ENCODE measurements around the genes ATG10, XRCC4 and RASA1.

DNA sequence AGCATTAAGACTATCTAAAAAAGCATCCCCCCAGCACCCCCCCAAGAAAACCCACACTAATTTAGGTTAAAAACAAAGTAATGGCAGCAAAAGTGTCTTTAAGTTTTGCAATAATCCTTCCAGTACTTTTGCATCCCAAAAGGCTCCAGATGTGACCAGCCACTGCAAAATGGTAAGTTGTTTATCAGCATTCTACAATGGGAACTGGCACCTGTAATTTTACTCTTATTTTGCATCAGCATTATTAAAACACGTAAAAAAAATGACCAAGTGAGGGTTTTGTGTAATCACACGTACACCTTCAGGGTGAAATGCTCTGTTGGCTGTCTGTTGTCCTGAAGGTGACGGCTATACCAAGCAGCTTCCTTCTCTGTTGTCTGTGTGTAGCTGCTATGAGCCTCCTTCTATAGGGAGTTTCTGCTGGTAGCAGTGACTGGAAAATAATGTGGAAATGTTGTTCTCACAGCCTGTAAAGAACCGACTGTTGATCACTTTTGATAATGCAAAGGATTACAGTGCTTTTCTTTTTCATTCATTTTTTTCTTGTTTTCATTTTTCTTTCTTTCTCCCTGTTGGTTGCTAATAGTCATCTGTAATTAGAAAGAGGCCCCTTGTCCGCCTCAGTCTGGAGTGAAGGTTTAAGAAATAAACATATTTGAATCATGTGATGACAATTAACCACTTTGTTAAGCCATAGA, 37.0 kb upstream of the SSBP2 start:
- RRBS, result no CpG with 5 or more reads among the region's 5 CpGs
CAGE:
- cytosol, long polyA plus RNA, result no peak
- long polyA plus RNA, result no peak
- nucleus, long polyA plus RNA, result no peak

GRCh38 chr5:81852282-81853384, 101.7 kb upstream of the SSBP2 start:
- RRBS, result 22% methylated on average over 6 of the region's 32 CpGs
CAGE:
- cytosol, long polyA plus RNA, result no peak
- long polyA plus RNA, result no peak
- nucleus, long polyA plus RNA, result no peak

GRCh38 chr5:81971597-81972758, at the start of gene ATG10:
TSS of gene ATG10 (plus strand) at chr5:81972023.
- RRBS, result 2% methylated on average over 34 of the region's 90 CpGs
CAGE:
- cytosol, long polyA plus RNA, result start-site peak on the plus strand at chr5:81972016-81972063, 26 and 117 reads in 2 replicates; start-site peak on the plus strand at chr5:81972247-81972294, 440 and 429 reads in 2 replicates
- long polyA plus RNA, result start-site peak on the plus strand at chr5:81972250-81972291, 471 and 382 reads in 2 replicates
- nucleus, long polyA plus RNA, result start-site peak on the plus strand at chr5:81972275-81972290, 74 and 68 reads in 2 replicates

DNA sequence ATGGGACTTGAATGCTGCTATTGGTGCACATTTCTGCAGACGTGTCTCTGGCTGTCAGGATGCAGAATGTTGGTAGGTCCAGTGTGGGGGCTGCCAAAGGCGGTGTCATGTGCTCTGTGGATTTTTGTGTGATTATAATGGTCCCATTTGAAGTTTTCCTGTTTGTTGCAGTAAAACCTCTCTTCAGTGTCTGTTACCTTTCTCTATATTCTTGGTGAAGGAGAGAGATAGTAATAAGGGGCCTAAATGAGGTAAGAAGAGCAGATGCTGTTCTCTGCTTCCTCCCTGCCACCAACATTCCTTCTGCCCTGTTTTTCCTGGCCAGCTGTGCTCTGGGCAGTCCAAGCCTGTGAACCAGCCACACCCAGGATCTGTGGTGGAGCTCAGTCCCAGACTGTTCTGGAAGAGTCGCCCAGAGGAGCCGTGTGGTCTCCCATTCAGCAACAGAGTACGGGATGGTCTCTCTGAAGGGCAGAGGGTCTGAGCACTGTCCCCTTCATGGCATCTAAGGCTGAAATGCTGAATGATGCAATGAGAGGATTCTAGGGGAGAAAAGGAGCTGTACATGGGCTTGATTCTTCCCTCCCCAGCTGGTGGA, 70.5 kb upstream of the RPS23 start:
- RRBS, result no CpG with 5 or more reads among the region's 5 CpGs
CAGE:
- cytosol, long polyA plus RNA, result no peak
- long polyA plus RNA, result no peak
- nucleus, long polyA plus RNA, result no peak

DNA sequence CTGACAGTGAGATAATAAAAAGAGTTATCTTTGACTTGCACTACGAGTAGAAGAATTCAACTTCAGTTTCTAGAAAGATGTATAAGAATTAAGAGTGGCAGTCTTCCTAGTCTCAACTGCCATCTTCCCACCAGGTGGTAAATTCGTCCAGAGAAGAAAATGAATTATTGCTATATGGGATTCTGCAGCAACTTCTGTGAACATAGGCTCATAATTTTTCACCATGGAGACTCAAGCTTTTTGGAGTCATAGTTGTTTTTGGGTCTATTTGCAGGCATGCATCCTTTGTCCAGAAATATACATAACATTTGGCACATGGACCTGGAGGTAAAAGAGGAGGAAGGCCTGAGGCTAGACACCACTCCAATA, 831 bp downstream of the TMEM167A start:
- RRBS, result no CpG with 5 or more reads among the region's 2 CpGs
CAGE:
- cytosol, long polyA plus RNA, result no peak
- long polyA plus RNA, result no peak
- nucleus, long polyA plus RNA, result no peak

DNA sequence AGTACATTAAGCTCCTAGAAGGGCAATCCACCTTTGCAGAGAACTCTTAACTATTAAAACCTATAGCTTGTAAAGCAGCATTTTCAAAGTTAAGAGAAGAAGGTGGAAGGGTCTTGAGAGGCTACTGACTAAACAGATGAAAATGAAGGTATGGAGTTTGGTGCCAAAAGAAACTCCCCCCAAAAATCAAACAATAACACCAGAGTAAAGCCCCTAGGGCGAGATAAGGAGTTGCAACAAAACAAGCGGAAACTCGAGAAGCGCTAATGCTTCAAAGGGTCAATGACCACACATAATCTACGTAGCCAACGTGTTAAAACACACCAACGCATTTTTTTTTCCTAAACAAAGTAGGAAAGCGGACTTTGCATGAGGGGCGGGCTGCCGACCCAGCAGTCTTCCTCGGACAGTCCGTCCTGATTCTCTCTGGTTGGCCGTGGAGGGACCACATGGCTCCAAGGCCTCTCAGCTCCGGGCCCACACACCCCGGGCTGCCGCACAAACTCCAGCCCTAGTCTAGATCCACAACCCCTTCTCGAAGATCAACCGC, 371 bp downstream of the TMEM167A start:
- RRBS, result 1% methylated on average over 2 of the region's 18 CpGs
CAGE:
- cytosol, long polyA plus RNA, result no peak
- long polyA plus RNA, result no peak
- nucleus, long polyA plus RNA, result no peak

GRCh38 chr5:83077298-83078477, at the start of gene XRCC4:
TSS of gene XRCC4 (plus strand) at chr5:83077547.
- RRBS, result 2% methylated on average over 18 of the region's 42 CpGs
CAGE:
- cytosol, long polyA plus RNA, result start-site peak on the minus strand at chr5:83077343-83077403, 403 and 886 reads in 2 replicates; start-site peak on the plus strand at chr5:83077586-83077600, 73 and 189 reads in 2 replicates
- long polyA plus RNA, result start-site peak on the minus strand at chr5:83077341-83077394, 748 and 754 reads in 2 replicates; start-site peak on the plus strand at chr5:83077585-83077608, 193 and 164 reads in 2 replicates
- nucleus, long polyA plus RNA, result start-site peak on the minus strand at chr5:83077341-83077385, 125 and 495 reads in 2 replicates; start-site peak on the plus strand at chr5:83077585-83077599, 45 and 158 reads in 2 replicates

DNA sequence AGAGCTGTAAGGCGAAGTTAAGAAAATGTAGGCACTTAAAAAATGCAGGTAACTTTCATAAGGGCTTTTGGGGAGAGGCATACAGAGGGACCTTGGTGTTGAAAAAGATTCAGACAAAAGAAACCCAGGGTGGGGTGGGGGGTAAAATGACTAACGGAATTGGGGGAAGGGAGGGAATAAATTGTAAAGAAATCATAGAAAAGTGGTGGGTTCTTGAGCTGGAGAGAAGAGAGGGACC, 512 bp downstream of the VCAN start:
- RRBS, result no CpG with 5 or more reads among the region's 2 CpGs
CAGE:
- cytosol, long polyA plus RNA, result no peak
- long polyA plus RNA, result no peak
- nucleus, long polyA plus RNA, result no peak

- RRBS, result no CpG with 5 or more reads among the region's 3 CpGs
CAGE:
- cytosol, long polyA plus RNA, result no peak
- long polyA plus RNA, result no peak
- nucleus, long polyA plus RNA, result no peak
Observed at GRCh38 chr5:83508649-83509264, 37.2 kb downstream of the VCAN start.

- RRBS, result no CpG with 5 or more reads among the region's 10 CpGs
CAGE:
- cytosol, long polyA plus RNA, result no peak
- long polyA plus RNA, result no peak
- nucleus, long polyA plus RNA, result no peak
Observed at GRCh38 chr5:83538275-83539590, 67.2 kb downstream of the VCAN start.

DNA sequence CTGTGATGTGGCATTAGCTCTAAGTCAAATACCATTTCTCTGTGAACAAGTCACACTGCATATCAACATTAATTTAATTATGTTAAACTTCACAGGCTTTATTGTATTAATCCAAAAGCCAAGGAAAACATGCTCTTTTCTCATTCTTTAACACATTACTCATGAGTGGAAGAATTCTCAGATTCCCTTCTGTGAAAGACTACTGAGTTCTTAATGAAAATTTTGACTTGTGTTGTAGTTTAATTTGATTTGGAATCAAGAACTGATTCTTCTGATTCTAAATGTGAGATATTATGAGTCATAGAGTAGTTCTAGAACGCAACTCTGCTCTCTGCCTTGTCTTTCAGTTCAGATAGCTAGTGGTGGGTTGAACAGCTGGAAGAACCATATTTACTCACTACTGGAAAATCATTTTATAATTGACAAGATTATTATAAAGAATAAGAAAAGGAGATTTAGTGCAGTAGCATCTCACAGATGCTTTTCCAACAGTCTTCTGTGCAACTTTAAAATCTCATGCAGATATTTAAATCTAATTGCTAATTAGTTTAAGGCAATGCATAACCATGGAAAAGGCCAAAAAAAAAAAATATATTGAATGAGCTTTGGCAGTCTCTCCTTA, 90.7 kb downstream of the VCAN start:
- RRBS, result no CpG with 5 or more reads among the region's 1 CpG
CAGE:
- cytosol, long polyA plus RNA, result no peak
- long polyA plus RNA, result no peak
- nucleus, long polyA plus RNA, result no peak

- RRBS, result no CpG with 5 or more reads among the region's 17 CpGs
CAGE:
- cytosol, long polyA plus RNA, result no peak
- long polyA plus RNA, result start-site peak on the plus strand at chr5:83580107-83580263, 79 and 21 reads in 2 replicates
- nucleus, long polyA plus RNA, result no peak
Observed at GRCh38 chr5:83579865-83580699, 108.5 kb downstream of the VCAN start.

- RRBS, result no CpG with 5 or more reads among the region's 3 CpGs
CAGE:
- cytosol, long polyA plus RNA, result no peak
- long polyA plus RNA, result no peak
- nucleus, long polyA plus RNA, result no peak
Observed at GRCh38 chr5:83619369-83619911, 101.2 kb downstream of the HAPLN1 start.

DNA sequence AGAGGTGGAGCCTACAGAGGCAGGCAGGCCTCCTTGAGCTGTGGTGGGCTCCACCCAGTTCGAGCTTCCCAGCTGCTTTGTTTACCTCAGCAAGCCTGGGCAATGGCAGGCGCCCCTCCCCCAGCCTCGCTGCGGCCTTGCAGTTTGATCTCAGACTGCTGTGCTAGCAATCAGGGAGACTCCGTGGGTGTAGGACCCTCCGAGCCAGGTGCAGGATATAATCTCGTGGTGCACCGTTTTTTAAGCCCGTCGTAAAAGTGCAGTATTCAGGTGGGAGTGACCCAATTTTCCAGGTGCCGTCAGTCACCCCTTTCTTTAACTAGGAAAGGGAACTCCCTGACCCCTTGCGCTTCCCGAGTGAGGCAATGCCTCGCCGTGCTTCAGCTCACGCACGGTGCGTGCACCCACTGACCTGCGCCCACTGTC, 78.4 kb upstream of the HAPLN1 start:
- RRBS, result no CpG with 5 or more reads among the region's 19 CpGs
CAGE:
- cytosol, long polyA plus RNA, result no peak
- long polyA plus RNA, result no peak
- nucleus, long polyA plus RNA, result no peak

DNA sequence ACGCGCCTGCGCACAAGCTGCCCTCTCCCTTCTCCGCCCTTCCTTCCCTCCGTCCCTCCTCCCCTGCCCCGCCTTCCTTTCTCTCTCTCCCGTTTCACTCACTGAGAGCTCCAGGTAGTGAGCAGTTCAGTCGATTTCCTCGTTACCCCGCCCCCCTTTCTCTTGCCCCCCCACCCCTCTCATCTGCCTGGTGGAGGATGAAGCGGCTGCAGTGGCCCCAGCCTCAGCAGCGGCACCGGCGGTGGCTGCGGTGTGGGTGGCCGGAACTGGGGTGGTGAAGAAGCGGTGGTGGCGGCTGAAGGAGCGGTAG, at the start of gene RASA1:
Gene RASA1, plus strand, starts transcription at position 97 of the 310 bp plus-strand sequence.
- RRBS, result no CpG with 5 or more reads among the region's 19 CpGs
CAGE:
- cytosol, long polyA plus RNA, result start-site peak on the plus strand centred at position 143 of the sequence, 145 bp wide, 437 and 301 reads in 2 replicates
- long polyA plus RNA, result start-site peak on the plus strand centred at position 145 of the sequence, 138 bp wide, 373 and 483 reads in 2 replicates
- nucleus, long polyA plus RNA, result start-site peak on the plus strand centred at position 149 of the sequence, 157 bp wide, 371 and 707 reads in 2 replicates

- RRBS, result no CpG with 5 or more reads among the region's 5 CpGs
CAGE:
- cytosol, long polyA plus RNA, result no peak
- long polyA plus RNA, result no peak
- nucleus, long polyA plus RNA, result no peak
Observed at GRCh38 chr5:87371505-87372239, 41.1 kb downstream of the CCNH start.

DNA sequence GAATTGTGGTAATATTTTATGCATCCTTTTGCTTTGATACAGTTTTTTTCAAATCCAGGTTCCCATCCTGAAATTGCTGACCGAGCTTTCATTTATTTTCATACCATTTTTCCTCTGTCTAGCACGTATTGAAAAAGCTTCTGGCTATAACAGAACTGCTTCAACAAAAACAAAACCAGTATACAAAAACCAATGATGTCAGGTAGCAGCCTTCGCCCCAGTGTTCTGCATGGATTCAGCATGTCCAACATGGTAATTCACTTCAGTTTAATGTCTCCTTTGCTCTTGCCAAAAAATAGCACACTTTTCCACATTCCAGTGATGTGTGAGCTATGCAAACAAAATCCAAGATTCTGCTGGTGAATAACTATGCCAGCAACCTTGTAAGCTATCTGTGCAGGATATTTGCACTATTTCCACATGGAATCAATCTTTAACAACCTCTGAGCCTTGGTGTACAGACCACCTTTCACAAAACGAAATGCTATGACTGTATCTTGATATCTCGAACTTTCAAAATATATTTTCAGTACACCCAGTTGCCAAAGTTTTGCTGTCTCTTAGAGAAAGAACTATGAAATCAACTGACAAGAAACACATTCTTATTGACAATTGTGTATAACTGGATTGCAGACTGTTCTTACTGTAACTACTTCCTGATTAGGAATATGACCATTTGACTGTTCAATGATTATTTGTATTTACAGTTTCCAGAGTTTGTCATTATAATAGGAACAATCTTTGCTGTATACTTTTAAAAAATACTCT, 21.9 kb downstream of the CCNH start:
- RRBS, result no CpG with 5 or more reads among the region's 5 CpGs
CAGE:
- cytosol, long polyA plus RNA, result no peak
- long polyA plus RNA, result no peak
- nucleus, long polyA plus RNA, result no peak

DNA sequence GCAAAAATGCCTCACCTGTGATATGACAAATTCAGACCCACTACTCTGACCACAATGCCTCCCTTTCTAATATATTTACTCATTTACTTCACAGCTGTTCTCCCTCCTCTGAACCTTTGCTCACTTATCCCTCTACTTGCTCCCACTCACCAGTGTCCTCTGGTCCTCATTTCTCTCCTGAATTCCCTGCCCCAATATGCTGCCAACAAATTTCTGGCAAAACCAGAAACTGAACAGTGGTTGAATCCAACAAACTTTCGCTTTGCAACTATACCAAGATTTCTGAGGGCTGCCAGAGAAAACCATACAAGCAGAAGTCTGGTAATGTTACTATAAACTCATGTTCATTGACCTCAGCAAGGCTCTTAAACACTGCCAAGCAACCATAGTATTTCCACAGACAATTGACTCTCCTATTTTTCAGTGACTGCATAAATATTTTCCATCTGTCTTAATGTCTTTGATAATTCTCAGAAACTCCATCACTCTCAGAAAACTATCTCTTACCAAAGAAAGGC, 7.1 kb downstream of the CCNH start:
- RRBS, result no CpG with 5 or more reads among the region's 1 CpG
CAGE:
- cytosol, long polyA plus RNA, result no peak
- long polyA plus RNA, result no peak
- nucleus, long polyA plus RNA, result no peak

GRCh38 chr5:87411452-87411754, 1.3 kb downstream of the CCNH start:
- RRBS, result no CpG with 5 or more reads among the region's 7 CpGs
CAGE:
- cytosol, long polyA plus RNA, result no peak
- long polyA plus RNA, result no peak
- nucleus, long polyA plus RNA, result no peak

GRCh38 chr5:87770391-87771144, 357.8 kb upstream of the CCNH start:
- RRBS, result no CpG with 5 or more reads among the region's 19 CpGs
CAGE:
- cytosol, long polyA plus RNA, result no peak
- long polyA plus RNA, result no peak
- nucleus, long polyA plus RNA, result no peak